A375 (cell line): ENCODE results near the genes ZNF554, ZNF555 and MRPL54.

DNA sequence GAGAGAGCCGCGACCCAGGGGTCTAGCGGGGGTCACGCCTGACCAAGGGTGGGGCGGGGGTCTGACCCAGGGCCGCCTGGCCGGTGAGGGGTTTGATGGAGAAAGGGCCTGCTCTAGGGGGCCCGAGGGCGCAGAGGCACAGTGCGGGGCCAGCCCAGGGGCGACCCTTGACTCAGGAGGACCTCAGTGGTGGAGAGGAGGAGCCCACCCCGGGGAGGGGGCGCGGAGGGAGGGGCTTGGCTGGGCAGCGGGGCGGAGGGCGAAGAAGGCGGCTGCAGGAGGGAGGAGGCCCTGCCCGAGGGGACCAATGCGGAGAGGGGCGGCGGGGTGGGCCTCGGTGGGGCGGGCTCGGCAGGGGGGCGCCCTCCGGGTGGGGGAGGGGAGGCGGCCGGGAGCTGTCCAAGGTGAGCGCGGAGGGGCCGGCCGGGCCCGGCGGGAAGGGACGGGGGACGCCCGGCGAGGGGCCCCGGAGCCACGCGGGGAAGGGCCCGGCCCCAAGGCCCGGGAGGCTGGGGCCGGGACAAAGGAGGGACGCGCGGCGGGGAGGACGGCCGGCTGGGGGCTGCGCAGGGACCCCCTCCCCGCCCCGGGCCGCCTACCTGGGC, 365 bp downstream of the DIRAS1 start:
- RAMPAGE, long total RNA: no peak

GRCh38 chr19:2775105-2775901, 7.8 kb downstream of the SGTA start:
- RAMPAGE, long total RNA: no peak

- RAMPAGE, long total RNA: no peak
Observed at GRCh38 chr19:2819538-2820461, at the start of gene ZNF554. Gene ZNF554, plus strand, starts transcription at chr19:2819868.

GRCh38 chr19:2841383-2842185, at the start of gene ZNF555:
Gene ZNF555, plus strand, starts transcription at chr19:2841475.
- RAMPAGE, long total RNA: no peak

DNA sequence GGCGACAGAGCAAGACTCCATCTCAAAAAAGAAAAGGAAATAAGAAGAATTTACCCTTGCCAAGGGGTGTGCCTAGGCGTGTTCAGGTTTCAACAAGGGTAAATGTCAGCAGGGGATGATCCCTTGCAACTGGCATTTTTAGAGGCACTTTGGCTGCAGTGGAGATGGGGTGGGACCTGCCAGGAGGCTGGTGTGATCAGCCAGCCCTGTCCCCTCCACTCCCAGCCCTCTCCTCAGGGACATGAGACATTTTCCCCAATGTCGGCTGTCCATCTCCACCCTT, 11.4 kb downstream of the TLE5 start:
- RAMPAGE, long total RNA: no peak

DNA sequence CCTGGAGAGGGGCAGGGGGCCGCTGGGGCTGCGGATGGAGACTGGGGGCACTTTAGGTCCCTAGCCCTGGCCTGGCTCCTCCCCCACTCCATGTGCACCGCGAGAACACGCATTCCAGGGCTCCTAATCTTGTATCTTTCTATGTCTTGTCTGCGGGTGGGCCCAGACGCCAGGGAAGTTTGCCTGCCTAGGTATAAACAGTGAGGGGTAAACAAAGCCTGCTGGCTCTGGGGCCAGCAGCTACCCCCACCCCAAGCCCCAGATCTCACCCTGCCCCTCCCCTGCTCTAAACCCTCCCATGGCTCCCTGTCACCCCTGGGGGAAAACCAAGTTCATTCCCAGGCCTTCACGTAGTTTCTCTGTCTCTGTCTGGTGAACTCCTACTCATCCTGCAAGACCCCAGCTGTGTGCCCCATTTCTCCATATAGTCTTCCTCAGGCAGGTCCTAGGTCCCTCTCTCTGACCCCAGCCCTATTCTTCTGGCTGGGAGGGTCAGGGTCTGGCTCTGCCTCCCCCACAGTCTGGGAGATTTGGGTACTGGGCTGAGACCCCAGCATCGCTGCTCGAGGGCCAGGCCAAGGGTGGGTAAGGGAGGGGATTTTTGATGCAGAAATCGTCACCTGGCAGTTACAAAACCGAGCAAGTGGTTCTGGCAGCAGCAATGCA, 5.6 kb downstream of the TLE5 start:
- RAMPAGE, long total RNA: no peak

- RAMPAGE, long total RNA: no peak
Observed at GRCh38 chr19:3155526-3156049, 19.8 kb downstream of the GNA15 start.

- RAMPAGE, long total RNA: no peak
Observed at GRCh38 chr19:3274805-3275379, 50.4 kb downstream of the CELF5 start.

- RAMPAGE, long total RNA: no peak
Observed at GRCh38 chr19:3343882-3344649, 22.3 kb upstream of the NFIC start.

DNA sequence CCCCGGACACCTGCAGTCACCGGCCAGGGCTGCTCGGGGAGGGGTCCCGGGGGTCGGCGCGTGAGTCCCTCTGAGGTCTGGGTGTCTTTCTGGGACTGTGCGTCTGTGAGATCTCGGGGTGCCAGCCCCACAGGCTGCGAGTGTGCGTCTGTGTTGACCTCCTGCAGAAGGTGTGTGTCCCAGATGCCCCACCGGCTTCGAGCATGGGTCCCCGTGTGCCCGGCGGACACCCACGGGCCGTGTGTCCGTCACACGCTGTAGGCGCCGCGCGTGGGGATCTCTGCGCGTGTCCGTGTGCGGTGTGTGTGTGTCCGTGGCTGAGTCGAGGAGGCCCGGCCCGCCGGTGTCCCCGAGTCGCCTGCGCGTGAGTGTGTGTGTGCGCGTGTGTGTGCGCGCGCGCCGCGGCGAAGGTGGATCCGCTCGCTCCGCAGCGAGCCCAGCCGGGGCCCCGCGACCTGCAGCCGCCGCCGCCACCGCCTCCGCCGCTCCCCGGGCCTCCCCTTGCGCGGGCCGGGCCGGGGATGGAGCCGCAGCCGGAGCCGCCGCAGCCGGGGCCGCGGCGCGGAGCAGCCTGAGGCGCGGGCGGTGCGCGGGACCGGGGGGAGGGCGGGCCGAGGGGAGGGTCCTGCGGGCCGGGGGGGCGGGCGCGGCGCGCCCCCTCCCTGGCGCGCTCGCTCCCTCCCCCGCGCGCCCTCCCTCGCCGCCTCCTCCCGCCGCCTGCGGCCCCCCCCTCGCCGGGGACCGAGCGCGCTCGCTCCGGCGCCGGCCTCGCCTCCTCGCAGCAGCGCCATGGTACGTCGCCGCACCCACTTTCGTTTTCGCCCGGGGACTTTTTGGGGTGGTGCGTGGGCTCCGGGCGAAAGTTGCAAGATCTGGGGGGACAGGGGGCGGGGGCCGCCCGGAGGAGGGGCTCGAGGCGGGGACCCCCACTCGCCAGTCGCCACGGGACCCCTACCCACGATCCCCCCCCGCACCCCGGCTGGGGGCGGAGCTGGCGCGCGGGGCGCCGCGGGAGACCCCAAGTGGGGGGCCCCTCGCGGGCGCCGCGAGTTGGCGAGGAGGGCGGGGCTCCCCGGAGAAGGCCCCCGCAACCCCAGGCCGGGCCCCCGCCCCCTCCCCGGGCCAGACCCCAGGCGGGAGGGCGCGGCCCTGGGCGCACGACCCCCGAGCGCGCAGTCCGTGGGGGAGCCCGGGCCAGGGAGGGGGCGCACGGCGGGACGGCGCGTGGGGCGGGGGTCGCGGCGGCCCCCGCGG, 7.1 kb upstream of the NFIC start:
- RAMPAGE, long total RNA: no peak

DNA sequence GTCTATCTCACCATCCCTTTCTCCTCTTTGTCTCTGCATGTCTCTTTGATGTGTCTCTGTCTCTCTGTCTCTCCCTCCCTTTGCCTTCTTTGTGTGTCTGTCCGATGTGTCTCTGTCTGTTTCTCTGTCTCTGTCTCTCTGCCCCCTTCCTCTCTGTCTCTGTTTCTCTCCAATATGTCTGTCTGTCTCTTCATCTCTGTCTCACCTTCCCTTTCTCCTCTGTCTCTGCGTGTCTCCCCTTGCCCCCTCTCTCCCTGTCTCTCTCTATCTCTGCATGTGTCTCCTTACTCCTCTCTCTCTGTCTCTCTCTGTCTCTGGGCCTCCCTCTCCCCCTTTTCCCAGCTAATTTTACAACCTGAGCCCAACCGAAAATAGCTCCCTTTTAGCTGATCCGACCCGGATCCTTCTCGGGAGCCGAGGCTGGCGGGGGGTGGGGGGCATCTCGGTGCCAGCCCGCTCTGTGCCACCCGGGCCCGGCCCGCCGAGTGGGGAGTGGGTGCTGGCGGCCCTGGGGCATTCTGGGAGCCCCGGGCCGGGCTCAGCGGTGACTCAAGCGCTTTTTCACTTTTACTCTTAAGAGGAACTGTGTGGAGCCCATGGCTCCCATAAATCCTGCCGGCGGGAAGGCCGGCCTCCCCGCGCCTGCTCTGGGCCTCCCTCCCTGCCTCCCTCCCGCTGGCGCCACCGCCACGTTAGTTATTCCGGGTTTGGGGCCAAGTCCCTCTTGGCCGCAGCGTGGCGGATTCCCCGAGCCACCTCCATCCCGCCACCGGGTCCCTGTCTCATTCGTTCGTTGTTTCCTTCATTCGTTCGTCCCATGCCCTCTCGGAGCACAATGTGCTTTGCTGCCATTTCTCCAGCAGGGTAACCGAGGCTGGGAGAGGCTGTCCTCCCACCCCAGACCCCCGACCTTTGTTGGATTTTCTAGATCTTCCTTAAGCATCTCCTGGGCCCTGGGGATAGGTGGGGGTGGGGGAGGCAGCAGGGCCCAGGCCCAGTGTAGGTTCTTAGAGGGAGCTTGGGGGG, 3.0 kb downstream of the NFIC start:
- RAMPAGE, long total RNA: no peak

GRCh38 chr19:3463547-3464290, 16.6 kb downstream of the SMIM24 start:
- RAMPAGE, long total RNA: no peak

DNA sequence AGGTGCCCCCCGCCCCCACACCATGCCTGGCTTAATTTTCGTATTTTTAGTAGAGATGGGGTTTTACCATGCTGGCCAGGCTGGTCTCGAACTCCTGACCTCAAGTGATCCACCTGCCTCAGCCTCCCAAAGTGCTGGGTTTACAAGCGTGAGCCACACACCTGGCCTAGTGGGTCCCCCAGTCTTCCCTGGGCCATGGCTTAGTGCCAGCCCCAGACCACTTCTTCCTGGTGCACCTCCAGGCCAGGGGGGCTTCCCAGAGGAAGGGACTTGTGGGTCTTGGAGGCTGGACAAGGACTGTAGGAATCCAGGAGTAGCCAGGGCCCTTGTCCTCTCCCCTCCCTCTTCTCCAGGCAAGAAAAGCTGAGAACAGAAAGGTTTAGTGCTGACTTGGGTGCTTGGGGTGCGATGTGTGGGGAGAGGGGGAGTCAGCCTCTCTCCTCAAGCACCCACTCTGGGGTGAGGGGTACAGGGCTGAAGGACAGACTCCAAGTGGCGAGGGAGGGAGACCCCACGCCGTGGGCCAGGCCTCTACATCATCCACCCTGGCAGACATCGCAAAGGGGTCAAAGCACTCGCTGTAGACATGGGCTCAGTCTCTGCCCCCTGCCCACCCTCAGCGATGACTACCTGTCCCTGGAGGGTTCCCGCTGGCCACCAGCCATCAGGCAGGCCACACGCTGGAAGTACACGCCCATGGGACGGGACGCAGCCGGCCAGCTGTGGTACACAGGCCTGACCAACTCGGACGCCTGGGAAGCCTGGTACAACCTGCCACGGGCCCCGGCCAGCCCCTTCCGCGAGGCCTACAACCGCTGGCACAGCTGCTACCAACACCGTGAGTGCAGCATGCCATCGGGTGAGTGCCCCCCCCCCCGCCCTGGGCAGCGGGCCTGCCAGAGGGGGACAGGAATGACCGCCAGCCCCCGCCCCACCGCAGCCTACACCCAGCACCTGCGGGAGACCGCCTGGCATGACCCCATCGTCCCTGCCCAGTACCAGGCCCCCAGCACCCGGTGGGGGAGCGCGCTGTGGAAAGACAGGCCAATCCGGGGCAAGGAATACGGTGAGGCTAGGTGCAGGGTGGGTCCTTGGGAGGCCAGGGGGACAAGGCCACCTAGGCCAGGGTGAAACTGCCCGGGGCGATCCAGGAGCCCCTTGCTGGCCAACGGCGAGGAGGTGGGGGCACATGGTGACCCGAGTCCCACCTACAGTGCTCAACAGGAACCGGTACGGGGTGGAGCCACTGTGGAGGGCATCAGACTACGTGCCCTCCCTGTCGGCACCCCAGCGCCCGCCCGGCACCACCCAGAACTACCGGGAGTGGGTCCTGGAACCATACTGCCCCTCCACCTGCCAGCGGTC, 4.1 kb downstream of the TEKTIP1 start:
- RAMPAGE, long total RNA: no peak

DNA sequence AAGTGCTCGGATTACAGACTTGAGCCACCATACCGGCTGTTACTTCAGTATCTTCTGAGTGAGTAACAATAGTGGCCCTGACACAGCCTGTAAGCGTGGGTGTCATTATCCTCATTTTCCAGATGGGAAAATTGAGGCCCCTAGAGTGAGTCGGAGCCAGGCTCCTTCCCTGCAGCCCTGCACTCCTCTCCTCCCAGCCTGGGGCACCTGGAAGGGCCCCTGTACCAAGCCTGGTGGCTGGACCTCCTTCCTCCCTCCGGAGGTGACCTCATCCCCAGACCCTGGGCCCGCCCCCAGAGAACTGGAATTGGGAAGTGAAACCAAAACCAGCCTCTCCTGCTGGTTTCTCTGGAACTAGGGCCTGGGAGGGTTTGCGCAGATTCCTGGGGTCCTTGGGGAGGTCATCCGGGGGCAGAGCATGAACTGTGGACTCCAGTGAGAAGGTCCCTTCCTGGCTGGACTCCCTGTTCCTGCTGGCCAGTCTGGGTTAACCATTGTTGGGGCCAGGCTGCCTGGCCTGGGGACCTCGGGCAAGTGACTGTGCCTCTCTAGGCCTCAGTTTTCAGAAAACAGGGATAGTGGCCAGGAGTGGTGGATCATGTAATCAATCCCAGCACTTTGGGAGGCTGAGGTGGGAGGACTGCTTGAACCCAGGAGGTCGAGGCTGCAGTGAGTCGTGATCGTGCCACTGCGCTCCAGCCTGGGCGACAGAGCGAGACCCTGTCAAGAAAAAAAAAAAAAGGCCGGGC, 4.5 kb downstream of the MFSD12 start:
- RAMPAGE, long total RNA: no peak

- RAMPAGE, long total RNA: no peak
Observed at GRCh38 chr19:3610491-3611073, 3.9 kb upstream of the TBXA2R start.

- RAMPAGE, long total RNA: no peak
Observed at GRCh38 chr19:3660894-3661358, 34.3 kb upstream of the CACTIN start.

DNA sequence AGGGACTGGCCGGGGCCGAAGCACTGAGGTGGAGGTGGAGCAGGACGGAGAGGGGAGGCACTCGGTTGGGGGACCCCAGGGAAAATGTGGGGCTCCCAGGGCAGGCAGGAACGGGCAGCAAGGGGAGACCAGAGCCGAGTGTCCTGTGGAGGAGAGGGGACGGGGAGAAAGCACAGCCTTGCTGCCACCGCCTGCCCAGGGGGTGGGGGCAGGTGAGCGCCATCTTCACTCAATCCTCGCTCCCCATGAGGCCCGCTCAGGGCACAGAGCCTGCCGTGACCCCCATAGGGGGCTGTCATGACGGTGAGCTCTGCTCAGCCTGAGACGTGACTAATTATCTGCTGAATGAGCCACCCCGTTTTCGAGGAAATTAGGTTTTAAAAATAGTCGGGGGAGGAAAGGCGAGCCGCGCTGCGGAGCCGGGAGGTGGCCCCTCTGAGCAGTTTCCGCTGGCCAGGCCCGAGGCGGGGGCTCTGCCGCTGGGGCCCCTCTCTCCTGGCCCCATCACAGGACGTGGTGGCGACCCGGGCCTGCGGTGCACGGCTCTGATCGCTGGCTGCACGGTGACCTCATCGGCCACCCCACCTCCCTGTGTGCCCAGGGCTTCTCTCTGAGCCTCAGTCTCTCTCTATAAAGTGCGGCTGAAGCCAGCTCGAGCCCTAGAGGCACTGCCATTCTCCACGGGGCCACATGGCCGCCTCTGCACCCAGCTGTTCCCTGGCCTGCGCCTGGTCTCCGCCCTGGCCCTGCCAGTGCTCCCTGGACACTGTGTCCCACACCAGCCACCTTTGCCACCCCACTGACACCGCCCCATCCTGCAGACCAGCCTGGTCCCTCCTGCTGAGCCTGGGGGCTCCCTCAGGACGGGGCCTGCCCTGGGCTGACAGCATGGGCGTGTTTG, 28.5 kb downstream of the PIP5K1C start:
- RAMPAGE, long total RNA: no peak

DNA sequence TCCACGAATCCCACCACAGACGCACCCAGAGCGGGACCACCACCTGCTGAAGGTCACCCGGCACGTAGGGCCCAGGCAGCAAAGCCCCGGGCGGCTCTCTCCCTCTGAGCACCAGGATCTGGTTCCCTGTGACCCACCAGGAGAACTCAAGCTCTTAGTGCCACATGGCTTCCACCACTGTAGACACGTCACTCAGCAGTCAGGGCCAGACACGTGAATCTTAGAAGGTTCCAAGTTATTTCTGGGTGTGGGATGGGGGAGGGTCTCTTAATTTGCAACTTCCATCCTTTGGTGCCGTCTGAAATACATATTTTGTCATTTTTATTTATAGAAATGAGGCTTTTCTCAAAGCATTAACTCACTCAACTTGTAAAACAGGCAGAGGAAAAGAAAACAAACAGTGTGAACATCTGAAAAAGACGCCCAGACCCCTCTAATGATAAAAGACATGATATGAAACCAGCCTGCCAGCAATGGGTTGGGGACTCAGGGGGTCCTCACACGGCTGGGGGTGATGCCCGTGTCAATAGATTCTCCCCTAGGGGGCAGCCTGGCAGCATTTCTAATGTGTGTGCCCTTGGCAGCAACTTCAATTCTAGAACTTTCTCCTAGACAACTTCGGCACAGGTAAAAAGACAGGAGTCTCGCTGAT, 15.4 kb downstream of the PIP5K1C start:
- RAMPAGE, long total RNA: no peak

- RAMPAGE, long total RNA: no peak
Observed at GRCh38 chr19:3720422-3721049, 12.4 kb downstream of the TJP3 start.

DNA sequence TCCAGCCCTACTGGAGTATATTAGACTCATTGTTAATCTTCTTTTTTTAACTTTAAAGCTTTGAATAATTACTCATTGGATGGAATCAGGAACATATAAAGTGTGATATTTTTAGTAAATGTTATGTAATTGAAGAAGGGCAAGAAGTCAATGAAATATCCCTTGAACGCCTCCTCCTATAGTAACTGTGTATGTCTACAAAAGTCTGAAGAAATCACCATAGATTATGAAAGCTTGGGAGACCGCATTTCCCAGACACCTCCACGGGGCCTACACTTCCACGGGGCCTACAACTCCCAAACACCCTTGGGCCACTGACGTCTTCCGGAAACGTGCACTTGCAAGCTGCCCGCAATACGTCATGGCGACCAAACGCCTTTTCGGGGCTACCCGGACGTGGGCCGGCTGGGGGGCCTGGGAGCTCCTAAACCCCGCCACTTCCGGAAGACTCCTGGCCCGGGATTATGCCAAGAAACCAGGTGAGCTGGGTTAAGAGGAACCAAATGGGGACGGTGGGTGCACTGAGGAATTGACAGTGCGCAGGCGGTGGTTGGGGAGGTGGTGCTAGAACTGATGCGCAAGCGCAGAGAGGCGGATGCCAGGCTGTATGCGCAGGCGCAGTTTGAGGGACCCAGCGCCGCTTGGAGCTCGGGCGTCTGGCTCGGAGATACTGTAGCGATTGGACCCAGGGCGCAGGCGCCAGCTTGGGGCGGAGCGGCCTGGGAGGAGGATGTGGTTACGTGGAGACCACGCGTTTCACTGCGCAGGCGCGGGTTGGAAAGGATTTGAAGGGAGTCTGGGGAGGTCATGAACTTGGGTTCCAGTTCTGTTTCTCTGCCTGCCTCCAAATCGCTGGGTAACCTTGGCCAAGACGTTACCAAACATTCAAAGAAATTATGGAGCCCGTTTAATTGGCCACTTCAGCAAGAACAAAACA, at the start of gene MRPL54:
Gene MRPL54 (plus strand): TSS at position 343 of the 937 bp plus-strand sequence.
- RAMPAGE, long total RNA: start-site peak on the plus strand centred at position 326 of the sequence, 46 bp wide, 57 and 20 reads in 2 replicates